GM12892 (cell line): ENCODE measurements around a stretch of chr3.

- RRBS, result no CpG with 5 or more reads among the region's 11 CpGs
Observed at GRCh38 chr3:16849172-16849603, 35.6 kb upstream of the PLCL2 start.

GRCh38 chr3:16901502-16901894 is 16.7 kb downstream of the PLCL2 start:
- RRBS, result no CpG with 5 or more reads among the region's 5 CpGs

- RRBS, result no CpG with 5 or more reads among the region's 3 CpGs
Observed at GRCh38 chr3:16923048-16923611, 38.4 kb downstream of the PLCL2 start.

DNA sequence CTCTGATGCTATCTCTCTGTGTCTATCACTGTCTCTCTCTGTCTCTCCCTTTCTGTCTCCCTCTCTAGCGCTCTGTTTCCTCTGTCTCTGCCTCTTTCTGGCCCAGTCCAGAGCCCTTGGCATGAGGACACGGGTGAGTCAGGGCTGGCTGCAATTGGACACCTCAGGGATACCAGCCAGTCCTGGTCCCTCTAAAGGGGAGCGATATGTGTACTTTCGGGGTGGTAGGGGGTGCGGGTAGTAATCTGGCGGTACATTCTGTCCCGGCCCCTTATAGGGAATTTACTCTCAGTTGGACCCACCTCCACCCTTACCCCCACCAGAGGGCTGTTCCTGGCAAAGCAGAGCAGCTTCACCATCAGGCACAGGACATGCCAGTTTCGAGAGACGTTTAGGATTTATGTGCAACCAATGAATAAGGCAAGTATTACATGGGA is 255.9 kb downstream of the PLCL2 start:
- RRBS, result no CpG with 5 or more reads among the region's 9 CpGs

GRCh38 chr3:17157313-17158267 is 272.8 kb downstream of the PLCL2 start:
- RRBS, result 100% methylated on average over 1 of the region's 9 CpGs

DNA sequence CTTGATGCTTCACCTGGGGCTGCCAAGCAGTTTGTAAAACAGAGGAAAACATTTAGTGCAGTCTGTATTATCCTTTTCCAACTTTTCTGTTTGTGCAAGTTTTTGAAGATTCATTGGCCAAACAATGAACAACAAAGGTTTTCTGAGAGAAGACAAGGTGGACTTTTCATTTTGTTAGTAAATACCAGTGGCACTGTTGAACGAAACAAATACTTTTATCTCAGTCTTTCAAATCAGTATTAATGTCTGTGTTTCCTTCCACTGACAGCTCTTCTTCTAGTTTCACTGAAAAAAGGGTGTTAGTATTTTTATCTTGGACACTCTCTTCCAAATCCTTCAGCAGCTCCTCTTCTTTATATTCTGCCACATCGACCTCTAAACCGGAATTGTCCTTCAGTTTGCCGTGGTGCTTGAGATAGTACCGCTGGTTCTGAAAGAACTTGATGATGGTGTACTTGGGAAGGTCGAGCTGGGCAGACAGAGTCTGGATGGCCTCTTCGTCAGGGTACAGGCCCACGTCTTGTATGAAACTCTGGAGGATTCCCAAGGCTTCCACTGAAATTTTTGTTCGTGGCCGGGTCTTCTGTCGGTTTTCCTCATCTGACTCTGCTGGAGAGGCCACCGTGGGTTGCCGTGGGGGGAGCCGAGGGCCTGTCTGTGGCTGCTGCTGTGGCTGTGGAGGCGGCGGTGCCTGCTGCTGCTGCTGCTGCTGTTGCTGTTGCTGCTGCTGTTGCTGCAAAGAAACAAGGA is 76.0 kb downstream of the SATB1 start:
- RRBS, result no CpG with 5 or more reads among the region's 16 CpGs

DNA sequence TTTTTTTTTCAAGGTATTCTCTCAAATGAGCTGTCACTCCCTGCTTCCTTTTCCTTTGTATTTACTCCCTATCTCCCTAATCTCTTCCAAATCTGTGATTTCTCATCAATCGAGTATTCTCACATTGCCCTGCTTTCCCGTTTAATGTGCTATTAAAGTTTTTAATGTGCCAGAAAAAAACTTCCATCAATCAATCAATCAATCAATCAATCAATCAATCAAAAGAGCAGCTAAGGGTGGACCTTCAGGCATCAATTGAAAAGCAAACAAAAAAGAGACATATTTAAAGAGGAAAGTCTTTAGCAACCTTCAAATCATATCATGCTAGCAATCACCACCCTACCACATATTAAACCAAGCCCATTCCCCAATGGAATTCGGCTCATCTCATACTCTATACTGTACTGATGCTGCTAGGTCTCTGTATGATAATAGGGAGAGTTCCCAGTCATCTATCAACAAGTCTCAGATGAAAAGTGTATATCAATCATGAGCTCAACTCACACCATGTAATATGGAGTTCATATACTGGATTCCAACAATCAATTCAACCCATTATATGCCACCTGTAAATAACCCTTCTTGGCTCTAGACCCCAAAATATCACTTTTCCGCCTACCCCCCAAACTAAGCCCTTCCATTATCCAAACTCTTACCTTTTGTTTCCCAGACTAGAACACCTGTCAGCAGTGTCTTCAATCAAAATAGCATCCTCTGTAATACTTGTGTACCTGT is 58.7 kb downstream of the SATB1 start:
- RRBS, result no CpG with 5 or more reads among the region's 4 CpGs

DNA sequence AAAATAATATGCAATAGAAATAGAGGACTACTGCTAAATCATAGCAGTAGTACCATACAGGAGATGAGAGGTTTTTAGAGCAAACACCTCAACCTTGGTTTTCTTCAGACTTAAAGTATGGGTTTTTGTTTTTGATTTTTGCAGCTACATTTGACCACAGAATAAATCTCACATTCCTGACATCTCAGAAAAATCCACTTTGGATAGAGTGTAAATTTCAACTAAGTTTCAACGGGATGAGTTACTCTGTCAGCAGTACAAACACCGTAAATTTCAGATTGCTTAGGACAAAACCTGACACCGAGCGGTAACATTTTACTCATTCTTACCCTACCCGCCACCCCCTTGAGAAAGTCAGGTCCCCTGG is 17.8 kb upstream of the SATB1 start:
- RRBS, result no CpG with 5 or more reads among the region's 5 CpGs

GRCh38 chr3:18445456-18445999 is 20.4 kb upstream of the SATB1 start:
- RRBS, result no CpG with 5 or more reads among the region's 27 CpGs

DNA sequence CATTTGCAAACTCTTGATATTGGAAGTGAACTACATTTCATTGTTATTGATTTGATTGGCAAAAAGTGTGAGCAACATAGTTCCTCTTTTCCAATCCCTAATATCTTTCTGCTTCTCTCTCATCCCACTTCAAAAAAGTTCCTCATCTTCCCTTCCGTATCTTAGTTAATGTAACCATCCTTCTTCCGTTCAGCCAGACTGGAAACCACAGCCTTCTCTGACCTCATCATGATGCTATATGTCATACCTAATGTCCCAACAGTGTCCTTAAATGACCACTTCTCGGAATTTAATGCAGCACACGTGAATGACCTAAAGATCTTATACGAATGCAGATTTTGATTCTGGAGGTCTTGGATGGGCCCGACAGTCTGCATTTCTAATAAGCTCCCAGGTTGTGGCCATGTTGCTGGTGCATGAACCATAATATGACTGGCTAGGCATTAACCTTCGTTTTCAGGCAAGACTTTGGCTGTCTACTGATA is 320.4 kb upstream of the SATB1 start:
- RRBS, result no CpG with 5 or more reads among the region's 7 CpGs

- RRBS, result no CpG with 5 or more reads among the region's 16 CpGs
Observed at GRCh38 chr3:18936275-18936736, 212.0 kb upstream of the KCNH8 start.

DNA sequence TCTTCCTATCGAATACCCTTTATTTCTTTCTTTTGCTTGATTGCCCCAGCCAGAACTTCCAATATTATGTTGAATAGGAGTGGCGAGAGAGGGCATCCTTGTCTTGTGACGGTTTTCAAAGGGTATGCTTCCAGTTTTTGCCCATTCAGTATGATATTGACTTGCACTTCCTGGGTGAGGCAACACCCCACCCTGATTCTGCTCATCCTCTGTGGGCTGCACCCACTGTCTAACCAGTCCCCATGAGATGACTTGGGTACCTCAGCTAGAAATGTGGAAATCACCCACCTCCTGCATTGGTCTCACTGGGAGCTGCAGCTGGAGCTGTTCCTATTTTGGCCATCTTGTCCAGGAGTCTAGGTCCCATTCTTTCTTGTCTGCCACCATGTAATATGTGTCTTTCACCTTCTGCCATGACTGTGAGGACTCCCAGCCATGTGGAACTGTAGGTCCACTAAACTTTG is 44.8 kb upstream of the KCNH8 start:
- RRBS, result no CpG with 5 or more reads among the region's 3 CpGs

DNA sequence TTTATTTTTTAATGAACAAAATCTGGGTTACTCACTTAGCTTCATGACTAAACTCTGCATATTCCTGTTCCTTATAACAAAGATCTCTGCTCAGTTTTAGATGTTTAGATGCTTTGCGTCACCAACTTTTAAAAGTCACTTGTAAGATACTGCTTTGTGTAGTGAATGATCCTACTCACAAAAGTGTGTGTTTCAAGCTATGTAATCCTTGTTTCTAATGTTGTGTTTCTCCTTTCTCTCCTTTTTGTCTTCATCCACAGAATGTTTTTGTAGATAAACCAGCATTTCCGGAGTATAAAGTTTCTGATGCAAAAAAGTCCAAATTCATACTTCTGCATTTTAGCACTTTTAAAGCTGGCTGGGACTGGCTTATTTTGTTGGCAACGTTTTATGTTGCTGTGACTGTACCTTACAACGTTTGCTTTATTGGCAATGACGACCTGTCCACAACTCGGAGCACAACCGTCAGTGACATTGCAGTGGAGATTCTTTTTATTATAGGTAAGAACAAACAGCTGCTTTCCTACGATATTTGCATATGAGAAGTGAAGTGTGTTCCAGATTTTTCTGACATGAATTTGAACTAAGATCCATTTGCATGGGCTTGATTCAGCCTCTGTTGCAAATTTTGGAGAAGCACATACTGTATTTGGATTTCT is 199.3 kb downstream of the KCNH8 start:
- RRBS, result no CpG with 5 or more reads among the region's 8 CpGs

DNA sequence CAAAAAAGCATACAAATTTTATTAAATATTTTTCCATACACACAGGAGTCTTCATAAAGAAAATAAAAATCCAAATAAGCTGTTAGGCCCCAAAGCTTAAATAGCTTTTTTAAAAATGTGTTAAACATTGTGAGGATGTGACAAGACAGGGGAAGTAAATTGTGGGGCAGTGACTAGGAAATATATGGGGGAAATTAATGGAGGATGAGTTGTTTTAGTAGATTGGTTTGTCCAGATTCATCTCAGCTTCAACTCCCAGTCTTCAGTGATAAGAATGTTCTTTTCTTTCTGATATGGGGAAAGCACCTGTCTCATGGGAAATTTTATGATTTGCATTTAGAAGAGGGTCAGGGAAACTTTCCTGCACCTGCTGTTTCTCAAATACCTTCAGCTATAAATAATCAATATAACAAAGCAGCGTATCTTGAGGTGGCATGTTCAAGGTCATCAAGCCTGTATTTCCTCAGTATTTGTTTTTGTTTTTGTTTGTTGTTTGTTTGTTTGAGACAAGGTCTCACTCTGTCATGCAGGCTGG is 213.9 kb downstream of the KCNH8 start:
- RRBS, result no CpG with 5 or more reads among the region's 1 CpG

GRCh38 chr3:20054359-20055513 is 14.5 kb downstream of the KAT2B start:
- RRBS, result no CpG with 5 or more reads among the region's 11 CpGs

DNA sequence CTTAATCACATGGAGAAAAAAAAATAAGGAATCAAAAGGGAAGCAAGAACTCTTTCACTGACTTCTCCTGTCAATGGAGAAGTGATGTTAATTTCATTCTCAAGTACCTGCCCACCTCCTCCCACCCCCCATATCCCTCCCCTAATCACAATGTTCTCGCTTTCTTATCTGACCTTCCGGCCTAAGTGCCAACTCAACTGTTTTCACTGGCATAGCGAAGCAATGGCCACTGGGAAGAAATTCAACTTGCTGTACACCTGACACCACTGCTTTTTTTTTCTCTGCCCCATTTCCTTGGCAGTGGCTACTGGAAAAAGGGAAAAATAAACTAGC is 3.8 kb downstream of the SGO1 start:
- RRBS, result no CpG with 5 or more reads among the region's 3 CpGs

DNA sequence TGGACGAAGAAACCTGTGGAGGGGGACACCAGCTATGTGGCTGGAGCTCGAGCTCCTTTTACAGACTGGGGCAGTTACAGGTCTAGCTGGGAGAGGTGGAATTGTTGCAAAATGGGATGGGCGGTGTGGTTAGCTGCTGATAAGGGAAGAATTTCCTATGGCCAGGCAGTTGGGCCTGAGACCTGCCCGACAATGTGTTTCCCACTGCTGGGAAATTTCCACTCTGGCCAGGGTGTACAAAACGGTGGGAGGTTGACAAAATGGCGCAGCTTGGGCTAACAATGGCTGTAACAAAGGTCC is 137.3 kb upstream of the SGO1 start:
- RRBS, result no CpG with 5 or more reads among the region's 6 CpGs

- RRBS, result no CpG with 5 or more reads among the region's 12 CpGs
Observed at GRCh38 chr3:20905046-20906023, 719.3 kb upstream of the SGO1 start.

DNA sequence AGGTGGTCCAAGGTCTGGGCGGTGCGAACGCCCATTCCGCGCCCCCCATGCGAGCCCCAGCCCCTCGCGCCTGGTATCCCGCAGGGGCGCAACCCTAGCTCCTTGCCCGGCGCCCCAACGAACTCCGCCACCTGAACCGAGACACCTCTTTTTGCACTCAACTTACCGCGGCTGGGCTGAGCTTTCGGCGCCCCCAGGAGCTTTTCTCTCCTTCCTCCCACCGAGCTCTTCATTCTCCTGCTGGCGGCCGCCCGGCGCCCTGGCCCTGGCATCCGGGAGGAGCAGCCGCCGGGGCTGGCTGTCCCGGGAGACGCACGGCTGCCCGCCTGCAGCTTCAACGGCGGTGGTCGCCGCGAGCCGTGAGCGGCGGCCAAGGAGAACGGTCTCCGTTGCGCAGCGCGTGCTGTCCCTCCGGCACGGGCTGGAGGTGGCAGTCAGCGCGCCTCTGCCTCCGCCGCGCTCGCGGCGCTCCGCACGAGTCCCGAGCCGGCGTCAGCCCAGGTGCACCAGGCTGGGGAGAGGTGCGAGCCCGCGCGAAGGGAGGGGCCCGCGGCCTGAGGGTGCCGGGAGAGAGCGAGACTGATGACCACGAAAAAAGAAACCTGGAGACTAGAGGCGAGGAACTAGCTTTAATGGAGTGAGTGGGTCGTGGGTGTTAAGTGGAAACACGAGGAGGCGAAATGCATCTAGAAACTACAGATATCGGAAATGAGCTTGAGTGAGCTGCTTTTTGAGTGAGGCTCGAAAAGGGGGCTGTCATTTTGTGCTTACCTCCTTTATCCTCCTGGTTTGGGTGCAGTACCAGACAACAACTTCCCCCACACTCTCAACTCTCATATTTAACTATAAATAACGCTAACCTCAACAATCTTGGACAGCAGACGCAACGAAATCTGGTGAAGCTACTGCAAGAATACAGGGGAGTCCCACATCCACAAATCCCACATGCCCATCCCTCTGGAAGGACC is 621.6 kb upstream of the ZNF385D start:
- RRBS, result 16% methylated on average over 20 of the region's 77 CpGs

DNA sequence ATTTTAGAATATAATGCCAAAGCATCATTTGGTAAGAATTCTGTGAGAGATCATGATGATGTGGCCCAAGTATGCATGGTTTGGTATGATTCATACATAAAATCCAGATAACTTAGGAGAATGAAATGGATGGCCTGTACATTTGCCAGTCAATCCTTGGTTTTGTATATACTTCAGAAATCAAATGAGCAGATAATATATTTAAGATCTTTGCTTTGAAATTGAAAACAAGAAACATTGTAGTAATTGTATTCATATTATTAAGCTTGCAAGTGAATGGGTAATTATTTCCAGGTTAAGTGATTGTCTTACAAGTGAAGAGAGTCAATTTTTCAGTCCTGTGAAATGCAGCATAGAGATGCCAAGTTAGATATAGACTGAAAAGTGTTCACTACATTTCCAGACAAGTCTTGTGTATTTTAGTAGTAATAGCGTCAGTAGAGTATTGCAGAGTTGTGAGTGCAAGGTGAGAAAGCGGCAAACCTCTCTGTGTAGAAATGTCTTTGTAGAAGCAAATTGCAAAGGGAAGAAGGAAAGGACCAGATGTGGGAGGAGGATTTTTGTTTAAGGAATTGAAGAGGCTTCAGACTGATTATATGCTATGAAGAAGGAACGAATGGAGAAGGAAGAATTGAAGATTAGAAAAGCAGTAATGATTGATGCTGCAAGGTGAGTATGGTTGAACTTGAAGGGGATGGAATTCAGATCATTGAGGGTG is 61.6 kb downstream of the UBE2E2 start:
- RRBS, result no CpG with 5 or more reads among the region's 3 CpGs